Ishikawa (cell line): ENCODE data around the genes GALP, DUXA, ZNF460 and ZNF550.

GRCh38 chr19:56095233-56095701 is 25.8 kb downstream of the ZNF787 start:
- RRBS, result no CpG with 5 or more reads among the region's 8 CpGs

DNA sequence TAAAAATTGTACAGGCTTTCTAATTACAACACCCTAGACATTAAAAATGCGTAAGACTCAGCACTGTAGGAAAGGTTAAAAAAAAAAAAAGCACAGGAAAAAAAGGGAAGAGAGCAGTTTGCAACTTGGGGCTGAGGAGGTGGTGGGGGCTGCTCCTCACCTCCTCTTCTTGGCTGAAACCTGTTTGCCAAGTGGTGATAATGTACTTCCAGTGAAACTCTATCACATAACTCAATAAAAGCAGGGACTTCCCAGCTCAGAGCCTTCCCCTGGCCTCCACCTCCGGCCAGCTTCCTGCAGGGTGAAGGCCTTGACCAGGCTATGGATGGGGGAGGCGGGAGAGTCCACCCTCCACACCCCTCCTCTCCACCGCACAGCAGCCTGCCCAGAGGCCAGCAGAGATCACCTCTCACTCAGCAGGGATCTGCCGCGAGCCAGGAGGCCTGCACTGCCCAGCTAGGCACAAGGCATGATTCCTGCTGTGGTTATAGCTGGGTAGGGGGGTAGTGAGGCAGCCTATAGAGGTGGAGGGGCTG is 10.6 kb downstream of the ZNF787 start:
- RRBS, result no CpG with 5 or more reads among the region's 6 CpGs

GRCh38 chr19:56112997-56113565 is 8.0 kb downstream of the ZNF787 start:
- RRBS, result no CpG with 5 or more reads among the region's 14 CpGs

DNA sequence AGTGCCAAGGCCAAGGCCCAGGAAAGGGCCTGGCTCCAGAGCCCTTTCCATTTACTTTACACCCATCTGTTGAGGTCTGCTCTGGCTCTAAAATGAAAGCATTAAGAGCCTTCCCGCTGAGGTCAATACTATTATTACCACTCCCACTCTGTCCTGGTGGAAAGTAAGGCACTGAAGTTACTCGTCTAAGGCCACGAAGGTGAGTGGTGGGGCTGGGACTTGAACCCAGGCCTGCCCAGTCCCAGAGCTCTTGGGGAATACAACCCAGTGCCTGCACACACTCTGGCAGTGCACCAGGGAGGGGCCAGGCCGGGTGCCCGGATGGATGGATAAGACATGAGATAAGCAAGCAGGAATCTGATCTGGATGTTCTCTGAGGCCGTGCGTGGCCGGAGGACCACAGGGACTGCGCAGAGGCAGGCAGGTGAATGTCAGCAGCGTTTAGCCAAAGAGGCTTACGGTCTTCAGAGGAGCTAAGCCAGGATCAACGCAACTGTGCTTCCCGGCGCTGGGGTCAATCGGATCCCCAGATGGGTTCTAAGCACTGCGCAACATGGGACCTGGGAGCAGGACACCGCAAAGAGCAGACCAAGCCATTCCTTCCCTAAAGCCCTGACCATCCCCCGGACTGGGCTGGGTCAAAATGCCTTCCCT is 1.6 kb downstream of the ZNF787 start:
- RRBS, result 76% methylated on average over 8 of the region's 18 CpGs

- RRBS, result 35% methylated on average over 3 of the region's 16 CpGs
These were observed 5.6 kb upstream of the GALP start for GRCh38 chr19:56170168-56170733.

DNA sequence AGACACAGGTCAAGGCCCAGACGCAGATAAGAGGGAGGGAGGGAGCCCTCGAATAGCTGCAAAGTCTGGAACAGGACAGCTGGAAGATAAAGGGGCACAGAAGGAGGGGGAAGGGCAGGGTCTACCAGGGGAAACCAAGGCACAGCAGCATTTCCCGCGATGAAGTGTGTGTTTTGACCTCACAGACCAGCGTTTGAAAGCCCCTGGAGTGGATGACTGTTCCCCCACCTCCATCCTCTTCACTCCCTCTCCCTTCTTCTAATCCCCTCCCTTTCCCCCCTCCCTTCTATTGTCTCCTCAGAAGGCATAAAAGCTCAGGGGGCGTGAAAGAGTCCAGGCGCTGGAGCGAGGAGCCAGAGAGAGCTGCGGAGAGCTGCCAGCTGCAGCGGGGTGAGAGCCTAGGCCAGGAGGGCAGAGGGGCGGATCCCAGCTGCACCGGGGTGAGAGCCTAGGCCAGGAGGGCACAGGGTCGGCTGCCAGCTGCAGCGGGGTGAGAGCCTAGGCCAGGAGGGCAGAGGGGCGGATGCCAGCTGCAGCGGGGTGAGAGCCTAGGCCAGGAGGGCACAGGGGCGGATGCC is at the start of gene GALP:
Gene GALP, plus strand, starts transcription at position 336 of the 578 bp plus-strand sequence.
- RRBS, result no CpG with 5 or more reads among the region's 17 CpGs

DNA sequence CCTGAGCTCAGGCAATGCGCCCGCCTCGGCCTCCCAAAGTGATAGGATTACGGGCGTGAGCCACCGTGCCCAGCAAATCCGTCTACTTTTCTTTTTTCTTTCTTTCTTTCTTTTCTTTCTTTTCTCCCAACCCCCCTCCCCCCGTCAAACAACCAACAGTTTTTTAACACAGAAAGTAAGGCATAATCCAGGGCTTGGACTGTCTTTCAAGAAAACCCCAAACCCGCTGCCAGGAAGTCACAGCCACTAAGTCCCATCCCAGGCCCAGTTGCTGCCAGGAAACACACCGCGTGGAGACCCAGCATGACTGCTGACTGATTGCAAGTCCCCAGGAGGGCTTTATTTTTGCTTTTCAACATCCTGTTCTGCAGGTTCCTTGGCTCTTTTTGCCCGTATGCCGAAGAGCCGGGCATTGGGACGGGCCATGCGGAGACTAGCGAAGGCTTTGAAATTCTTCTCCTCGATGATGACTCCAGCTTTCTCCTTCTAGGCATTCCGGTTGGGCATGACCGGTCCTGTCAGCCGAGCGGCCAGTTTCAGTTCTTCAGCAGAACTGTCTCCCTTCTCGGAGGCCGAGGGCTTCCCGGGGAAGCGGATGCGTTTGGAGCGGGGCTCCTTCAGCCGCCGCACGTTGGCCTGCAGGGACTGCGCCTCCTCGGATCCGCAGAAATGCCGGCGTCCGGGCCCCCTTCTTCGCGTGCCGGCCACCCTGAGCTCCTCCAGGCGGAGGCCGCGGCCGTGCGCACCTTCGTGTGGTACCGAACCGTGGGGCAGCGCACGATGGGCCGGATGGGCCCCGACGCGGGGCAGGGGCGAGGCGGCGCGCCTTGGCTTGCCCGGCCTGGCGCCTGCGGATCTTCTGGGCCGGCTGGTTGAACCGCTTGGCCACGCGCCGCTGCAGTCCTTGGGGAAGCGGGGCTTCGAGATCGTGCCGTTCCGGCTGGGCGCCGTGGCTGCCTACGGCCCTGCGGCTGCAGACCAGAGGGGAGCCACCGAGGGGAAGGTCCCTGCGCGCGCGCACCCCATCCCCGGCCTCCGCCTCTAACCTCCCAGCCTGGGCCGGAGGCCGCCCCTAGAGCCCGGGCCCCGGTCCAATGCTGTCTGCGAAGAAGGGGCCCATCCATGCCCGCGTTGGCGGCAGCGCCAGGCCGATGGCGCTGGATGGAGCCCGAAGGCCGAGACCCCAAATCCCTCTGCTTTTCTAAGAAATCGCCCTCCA is 15.2 kb downstream of the ZSCAN5C start:
- RRBS, result 45% methylated on average over 34 of the region's 96 CpGs

DNA sequence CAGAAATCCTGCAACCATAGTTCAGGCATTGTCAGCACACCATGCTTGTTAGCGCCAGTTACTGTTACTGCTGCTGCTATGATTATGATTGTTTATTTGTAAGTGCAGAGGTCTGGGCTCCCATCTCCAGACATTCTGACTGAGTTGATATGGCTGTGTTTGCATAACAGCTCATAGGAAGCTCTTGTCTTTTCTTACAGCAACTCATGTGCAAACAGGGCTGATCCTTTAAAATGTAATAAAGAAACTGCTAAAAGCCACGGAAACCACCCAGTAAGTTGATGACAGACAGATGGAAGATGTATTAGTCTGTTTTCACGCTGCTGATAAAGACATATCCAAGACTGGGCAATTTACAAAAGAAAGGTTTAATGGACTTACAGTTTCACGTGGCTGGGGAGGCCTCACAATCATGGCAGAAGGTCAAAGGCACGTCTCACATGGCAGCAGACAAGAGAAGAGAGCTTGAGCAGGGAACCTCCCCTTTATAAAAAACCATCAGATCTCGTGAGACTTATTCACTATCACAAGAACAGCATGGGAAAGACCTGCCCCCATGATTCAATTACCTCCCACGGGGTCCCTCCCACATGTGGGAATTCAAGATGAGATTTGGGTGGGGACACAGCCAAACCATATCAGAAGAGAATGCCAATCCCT is 1.6 kb downstream of the ZSCAN5A start:
- RRBS, result no CpG with 5 or more reads among the region's 7 CpGs

- RRBS, result no CpG with 5 or more reads among the region's 6 CpGs
These were observed 421 bp downstream of the ZSCAN5A start for GRCh38 chr19:56314365-56314471.

DNA sequence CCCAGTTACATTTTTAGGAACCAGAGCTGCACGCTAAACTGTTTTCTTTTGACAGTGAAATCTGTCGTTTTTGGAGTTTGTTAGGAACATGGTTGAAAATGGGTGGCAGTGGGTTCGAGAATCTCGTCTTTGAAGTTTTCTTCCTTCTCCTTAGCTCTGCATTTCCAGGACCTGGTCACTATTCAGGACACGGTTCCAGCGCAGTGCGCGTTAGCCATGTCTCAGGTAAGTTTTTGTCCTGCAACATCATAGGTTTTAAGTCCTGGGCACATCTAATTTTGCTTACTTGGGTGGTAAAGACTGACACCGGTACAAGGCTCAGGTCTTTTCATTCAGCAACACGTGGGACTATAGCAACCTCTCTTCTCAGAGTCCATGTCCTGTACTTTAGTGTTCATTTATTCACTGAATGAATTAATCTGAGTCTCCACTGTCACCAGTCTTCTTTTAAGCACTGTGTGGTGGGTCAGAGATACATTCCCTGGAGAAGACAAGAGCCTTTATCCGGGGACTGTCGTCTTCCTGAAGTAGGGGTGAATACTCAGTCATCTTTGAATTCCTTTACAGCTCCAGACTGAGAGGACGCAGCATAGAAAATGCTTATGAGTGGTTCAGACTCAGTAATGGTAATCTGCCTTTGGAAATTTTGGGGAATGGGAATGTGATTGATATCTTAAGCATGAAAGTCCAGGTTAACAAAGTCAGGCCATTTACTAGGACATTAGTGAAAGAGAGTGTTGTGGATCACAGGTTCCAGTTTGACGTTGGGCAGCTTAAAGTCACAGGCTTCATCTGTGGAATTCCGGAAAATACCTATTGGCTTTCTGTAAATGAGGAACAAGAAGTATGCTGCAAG is 24.4 kb downstream of the ZNF582 start:
- RRBS, result no CpG with 5 or more reads among the region's 15 CpGs

DNA sequence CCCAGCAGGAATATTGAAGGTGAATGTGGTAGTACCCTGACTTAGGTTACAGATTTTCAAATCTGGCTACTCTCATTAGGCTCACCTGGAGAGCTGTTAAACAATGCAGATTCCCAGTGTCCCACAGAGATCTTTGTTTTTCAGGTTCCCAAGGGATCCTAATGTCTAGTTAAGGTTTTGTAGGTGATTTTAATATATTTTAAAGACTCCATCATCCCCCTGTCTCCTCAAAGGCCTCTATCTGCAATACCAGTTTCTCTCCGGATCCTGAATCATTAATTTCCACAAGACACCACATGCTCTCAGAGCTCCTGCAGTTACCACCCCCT is 1.7 kb upstream of the PEG3 start:
- RRBS, result no CpG with 5 or more reads among the region's 1 CpG

- RRBS, result no CpG with 5 or more reads among the region's 16 CpGs
These were observed 60.1 kb upstream of the PEG3 start for GRCh38 chr19:56900405-56901231.

DNA sequence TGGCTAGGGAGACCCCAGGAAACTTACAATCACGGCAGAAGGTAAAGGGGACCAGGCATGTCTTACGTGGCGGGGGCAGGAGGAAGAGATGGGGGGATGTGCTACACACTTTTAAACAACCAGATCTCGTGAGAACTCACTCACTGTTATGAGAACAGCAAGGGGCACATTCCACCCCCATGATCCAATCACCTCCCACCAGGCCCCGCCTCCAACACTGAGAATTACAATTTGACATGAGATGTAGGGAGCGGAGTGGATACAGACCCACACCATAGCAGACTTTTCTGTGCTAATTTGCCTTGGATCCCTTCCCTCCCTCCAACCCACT is 106.7 kb upstream of the PEG3 start:
- RRBS, result no CpG with 5 or more reads among the region's 6 CpGs

DNA sequence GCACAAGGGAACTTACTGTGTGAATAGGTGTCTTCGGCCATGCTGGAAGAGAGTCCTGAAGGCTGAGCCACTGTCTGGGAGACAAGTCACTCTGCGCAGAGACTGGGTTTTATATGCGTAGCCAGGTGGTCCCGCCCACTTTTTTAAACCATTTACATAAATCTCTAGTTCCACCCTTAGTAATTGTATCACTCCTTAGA is at the start of gene DUXA:
Gene DUXA, minus strand, starts transcription at position 83 of the 200 bp plus-strand sequence.
- RRBS, result no CpG with 5 or more reads among the region's 4 CpGs

DNA sequence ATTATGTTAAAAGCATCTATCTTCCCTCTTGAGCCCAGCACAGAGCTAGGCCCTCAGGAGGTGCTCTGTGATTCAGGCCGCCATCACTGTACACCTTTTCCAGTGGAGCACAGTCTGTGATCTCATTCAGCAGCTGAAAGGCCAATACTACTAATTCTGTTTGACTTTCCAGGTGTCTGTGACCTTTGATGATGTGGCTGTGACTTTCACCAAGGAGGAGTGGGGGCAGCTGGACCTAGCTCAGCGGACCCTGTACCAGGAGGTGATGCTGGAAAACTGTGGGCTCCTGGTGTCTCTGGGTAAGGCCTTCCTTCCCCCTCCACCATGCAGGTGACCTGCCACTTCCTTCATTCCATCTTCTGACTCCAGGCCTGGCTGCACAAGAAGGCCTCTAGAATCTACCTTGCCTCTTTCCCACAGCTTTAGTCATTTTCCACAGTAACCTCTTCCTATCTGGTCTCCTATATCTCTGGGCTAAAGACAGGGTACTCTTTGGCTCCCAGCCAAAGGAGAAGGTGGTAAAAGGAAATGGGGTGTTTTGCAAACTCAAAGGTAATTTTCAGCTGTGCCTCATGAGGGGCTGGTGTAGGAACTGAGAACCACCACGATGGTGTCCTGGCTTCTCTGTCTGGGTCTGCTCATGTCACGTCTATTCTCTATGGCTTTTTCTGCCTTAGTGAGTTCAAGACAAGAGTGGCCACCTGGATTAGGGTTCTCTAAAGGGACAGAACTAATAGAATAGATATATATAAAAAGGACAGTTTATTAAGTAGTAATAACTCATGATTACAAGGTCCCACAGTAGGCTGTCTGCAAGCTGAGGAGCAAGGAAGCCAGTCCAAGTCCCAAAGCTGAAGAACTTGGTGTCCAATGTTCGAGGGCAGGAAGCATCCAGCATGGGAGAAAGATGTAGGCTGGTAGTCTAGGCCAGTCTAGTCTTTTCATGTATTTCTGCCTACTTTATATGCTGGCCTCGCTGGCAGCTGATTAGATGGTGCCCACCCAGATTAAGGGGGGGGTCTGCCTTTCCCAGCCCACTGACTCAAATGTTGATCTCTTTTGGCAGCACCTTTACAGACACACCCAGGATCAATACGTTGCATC is 2.8 kb downstream of the ZNF264 start:
- RRBS, result no CpG with 5 or more reads among the region's 7 CpGs

GRCh38 chr19:57280198-57280902 is at the start of gene ZNF460:
Gene ZNF460, plus strand, starts transcription at chr19:57280485.
- RRBS, result no CpG with 5 or more reads among the region's 67 CpGs

GRCh38 chr19:57284118-57284871 is 4.0 kb downstream of the ZNF460 start:
- RRBS, result no CpG with 5 or more reads among the region's 8 CpGs

DNA sequence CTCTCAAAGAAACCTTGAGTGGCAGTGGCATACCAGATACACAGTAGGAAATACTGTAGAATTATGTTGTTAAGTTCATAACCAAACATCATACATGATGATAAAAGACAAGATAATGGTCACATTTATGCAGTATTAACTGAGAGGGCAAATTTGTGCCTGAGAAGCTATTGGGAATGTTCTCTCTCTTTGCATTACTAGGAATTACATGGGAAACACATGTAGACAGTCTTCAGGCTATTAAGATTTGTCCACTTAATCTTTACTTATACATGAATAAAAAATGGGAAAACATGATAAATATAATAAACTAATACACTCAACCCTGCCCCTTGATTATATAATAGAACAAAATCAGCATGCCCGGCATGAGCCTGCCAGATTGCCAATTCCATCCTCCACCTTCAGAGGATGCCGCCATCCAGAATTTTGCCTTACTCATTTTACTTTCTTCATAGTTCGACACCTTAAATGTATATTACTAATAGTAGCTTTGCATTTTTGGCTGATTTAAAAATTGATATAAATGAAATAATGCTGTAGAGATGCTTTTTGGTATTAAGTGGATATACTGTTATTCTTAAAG is 14.3 kb upstream of the ZNF543 start:
- RRBS, result no CpG with 5 or more reads among the region's 3 CpGs

DNA sequence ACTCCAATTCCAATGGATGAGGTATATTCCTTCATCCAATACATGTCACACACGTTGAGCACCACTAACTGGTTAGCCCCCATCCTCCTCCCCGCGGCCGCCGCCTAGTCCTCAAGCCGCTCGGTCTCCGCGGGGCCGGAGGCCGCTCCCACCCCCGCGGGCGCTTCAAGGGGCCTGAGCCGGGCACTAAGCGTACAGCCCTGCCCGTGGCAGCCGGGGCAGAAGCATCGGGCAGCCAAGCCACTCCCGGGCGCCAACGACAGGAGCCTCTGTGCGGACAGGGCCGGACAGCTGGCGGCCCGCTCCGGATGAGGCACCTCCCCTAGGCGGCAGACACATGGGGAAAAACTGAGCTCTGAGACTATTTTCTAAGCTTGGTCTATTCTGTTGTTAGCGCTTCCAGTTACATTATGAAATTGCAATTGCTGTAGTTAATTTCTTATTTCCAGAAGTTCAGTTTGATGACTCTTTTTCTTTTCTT is 2.8 kb upstream of the ZNF543 start:
- RRBS, result 67% methylated on average over 4 of the region's 29 CpGs

- RRBS, result 1% methylated on average over 36 of the region's 59 CpGs
These were observed at the start of gene ZNF550 for GRCh38 chr19:57559456-57560213. Gene ZNF550, minus strand, starts transcription at chr19:57559863.